Colon Carcinoma Metastatic in the Lung (tissue), 2 donors: ENCODE data around the gene AFF3.

GRCh38 chr2:99407301-99408251 is 70.4 kb downstream of the EIF5B start:
- PRO-cap, 2 experiments = no peak in any of the 2 experiments

DNA sequence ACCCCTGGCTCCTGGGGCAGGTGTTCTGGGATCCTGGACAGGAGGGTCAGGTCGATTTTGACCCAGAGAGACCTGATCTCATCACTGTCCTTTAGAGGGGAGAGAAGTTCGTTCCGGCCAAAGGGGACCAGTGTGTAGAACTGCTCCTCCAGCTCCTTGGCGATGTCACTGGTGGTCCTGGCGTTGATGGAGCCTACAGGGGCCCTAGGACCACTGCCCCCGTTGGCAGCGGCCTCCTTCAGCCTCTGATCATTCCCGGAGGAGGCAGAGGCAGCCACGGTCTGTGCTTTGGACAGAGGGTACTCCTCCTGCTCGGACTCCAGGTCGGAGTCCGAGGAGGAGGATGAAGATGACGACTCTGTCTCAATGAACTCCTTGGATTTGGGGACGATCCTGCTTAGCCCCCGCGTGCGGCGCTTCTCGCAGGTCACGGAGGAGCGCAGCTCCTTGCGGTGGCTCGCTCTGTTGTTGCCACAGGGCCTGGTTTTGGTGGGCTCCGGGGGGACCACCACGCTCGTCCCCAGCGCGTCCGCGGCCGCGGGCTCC is 103.6 kb upstream of the REV1 start:
- PRO-cap, 2 experiments = no peak in any of the 2 experiments

GRCh38 chr2:99710626-99711551 is 221.1 kb upstream of the REV1 start:
- PRO-cap, 2 experiments = no peak in any of the 2 experiments

- PRO-cap, 2 experiments = no peak in any of the 2 experiments
Observed at GRCh38 chr2:99867502-99868051, 274.8 kb downstream of the AFF3 start.

DNA sequence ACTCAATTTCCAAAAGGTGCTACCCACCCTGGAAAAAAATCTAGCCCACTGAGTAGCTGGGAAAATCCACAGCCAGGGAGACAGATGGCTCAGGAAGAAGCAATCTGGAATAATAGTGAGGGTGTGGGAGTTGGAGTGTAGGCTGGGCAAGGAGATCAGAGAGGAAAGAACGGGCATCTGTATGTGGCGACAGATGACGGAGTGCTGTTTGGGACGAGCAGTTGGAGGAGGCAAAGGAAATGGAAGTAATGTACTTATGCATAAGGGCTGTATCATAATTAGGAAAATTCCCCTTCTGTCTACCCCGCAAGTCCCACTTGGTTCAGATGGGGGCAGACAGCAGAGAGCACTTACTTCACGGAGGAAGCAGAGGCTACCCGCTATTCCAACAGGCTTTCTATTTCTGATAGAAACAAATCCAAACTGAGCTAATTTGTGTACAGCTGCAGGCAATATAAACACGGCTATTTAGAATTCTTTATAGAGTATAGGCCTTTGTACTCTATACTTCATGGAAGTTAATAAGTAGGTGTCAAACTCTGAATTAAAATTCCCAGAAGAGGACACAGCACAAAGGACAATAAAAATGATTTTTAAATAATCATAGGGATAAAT is 261.7 kb downstream of the AFF3 start:
- PRO-cap, 2 experiments = no peak in any of the 2 experiments

GRCh38 chr2:99930302-99930746 is 212.1 kb downstream of the AFF3 start:
- PRO-cap, 2 experiments = no peak in any of the 2 experiments

GRCh38 chr2:100013760-100014296 is 128.6 kb downstream of the AFF3 start:
- PRO-cap, 2 experiments = no peak in any of the 2 experiments

DNA sequence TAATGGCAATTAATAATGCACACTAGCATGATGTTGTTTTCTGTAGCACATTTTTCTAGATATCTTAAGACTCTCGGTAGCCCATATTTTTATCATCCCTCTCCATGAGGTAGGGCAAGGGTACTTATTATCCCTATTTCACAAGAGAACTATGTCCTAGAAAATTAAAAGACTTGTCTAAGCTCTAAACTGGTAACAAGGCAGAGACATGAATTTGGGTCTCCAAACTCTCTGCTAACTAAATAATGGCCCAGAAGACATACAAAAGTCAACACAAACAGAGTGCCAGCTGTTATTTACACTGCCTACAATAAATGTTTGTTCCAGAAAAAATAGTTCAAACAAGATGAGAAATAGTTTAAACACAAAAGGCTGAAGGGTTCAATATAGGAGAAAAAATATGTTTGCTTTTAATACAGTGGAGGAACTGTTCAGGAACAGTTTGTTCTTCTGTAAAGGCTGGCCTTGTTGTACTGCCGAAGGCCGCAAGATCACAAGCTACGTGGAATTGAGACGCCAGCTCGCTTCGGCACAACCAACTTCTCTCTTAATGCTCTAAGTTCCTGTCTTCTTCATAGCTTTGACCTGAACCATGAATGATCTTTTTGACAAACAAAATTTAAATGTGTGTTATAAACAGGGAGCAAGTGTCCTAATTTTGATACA is 74.6 kb downstream of the AFF3 start:
- PRO-cap, 2 experiments = no peak in any of the 2 experiments

GRCh38 chr2:100069797-100070547 is 72.4 kb downstream of the AFF3 start:
- PRO-cap, 2 experiments = no peak in any of the 2 experiments

GRCh38 chr2:100104590-100105116 is 37.7 kb downstream of the AFF3 start:
- PRO-cap, 2 experiments = no peak in any of the 2 experiments

GRCh38 chr2:100142436-100142941 is at the start of gene AFF3:
Gene AFF3, minus strand, starts transcription at chr2:100142590.
- PRO-cap, 2 experiments = no peak in any of the 2 experiments

- PRO-cap, 2 experiments = no peak in any of the 2 experiments
Observed at GRCh38 chr2:100281327-100282494, 40.6 kb downstream of the LONRF2 start.

GRCh38 chr2:100283691-100284552 is 38.4 kb downstream of the LONRF2 start:
- PRO-cap, 2 experiments = no peak in any of the 2 experiments

DNA sequence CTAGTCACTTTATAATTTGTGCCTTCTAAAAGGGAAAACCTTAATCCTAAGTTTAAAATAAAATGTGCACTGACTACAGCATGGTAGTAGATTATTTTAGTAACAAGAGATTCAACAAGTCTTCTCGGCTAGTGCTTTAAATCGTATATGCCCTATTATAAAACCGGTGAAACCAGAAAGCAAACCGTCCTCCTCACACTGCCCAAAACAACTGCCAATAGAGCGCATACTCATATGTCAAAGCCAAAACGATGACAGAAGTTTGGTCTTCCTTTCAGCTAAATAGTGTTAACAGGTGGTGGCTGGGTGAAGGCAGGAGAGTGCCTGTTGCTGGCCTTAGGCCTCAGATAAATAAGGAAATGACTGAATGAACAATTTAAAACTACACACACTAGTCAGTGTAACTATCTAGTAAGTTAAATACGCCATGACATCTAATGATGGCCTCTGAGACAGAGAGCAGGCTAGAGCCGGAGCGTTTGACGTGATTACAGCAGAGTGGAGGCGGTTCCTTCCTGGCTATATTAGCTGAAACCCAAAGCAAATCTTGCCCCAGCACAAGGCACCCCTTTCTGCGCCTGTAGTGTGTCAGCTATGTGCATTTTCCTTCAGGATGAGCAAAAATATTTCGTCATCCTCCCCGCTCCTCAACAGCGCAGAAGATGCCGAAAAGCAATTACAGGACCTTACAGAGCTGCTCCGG is 1.7 kb downstream of the LONRF2 start:
- PRO-cap, 2 experiments = no peak in any of the 2 experiments

DNA sequence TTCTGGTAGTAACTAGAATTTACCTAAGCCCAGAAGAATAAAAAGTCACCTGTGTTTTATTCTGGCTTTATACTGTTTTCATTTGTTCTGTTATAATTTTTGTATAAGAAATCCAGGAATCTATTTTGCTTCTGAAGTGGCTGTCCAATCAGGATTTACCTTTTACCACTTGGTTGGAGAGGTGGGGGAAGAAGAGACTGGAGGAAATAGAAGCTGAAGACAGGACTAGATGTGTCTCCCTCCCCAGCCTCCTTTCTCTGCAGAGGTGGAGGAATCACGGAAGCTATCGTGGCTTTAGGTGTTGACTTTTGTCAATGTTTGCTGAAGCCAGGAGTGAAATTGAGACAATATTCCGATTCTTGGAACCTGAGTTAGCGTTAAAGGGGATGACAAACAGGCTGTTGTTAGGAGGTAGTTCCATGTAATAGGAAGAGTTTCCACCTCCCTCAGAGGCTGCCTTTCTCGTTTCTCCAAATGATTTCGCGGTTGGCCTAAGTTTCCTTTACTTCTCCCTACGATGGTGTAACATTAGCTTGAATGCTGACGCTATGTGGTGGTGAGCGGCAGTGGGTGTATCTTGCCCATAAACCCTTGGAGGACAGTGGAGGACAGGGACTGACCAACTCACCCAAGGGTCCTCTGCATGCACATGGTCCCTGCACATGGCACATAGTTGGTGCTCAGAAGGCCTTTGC is 43.6 kb downstream of the PDCL3 start:
- PRO-cap, 2 experiments = peak in 1 of 2 experiments; most common minus-strand start position 259 of the sequence (in 1)

- PRO-cap, 2 experiments = no peak in any of the 2 experiments
Observed at GRCh38 chr2:100739725-100740291, 80.1 kb upstream of the NPAS2 start.

- PRO-cap, 2 experiments = no peak in any of the 2 experiments
Observed at GRCh38 chr2:100830334-100830855, 10.5 kb downstream of the NPAS2 start.

GRCh38 chr2:100932810-100933598 is 69.1 kb upstream of the RPL31 start:
- PRO-cap, 2 experiments = no peak in any of the 2 experiments

GRCh38 chr2:100957939-100958520 is 44.1 kb upstream of the RPL31 start:
- PRO-cap, 2 experiments = no peak in any of the 2 experiments

GRCh38 chr2:100998040-100998666 is 3.9 kb upstream of the RPL31 start:
- PRO-cap, 2 experiments = no peak in any of the 2 experiments